SUDHL5 (cell line): Measurements from ENCODE around the genes TESMIN and CPT1A.

GRCh38 chr11:68216017-68217100, 3.3 kb upstream of the KMT5B start:
- PRO-cap = no peak

GRCh38 chr11:68256134-68256895, 15.5 kb downstream of the C11orf24 start:
- PRO-cap = no peak

- PRO-cap = no peak
These were observed 9.3 kb downstream of the LRP5 start for GRCh38 chr11:68321726-68322121.

GRCh38 chr11:68371284-68372721, 59.4 kb downstream of the LRP5 start:
- PRO-cap = no peak

DNA sequence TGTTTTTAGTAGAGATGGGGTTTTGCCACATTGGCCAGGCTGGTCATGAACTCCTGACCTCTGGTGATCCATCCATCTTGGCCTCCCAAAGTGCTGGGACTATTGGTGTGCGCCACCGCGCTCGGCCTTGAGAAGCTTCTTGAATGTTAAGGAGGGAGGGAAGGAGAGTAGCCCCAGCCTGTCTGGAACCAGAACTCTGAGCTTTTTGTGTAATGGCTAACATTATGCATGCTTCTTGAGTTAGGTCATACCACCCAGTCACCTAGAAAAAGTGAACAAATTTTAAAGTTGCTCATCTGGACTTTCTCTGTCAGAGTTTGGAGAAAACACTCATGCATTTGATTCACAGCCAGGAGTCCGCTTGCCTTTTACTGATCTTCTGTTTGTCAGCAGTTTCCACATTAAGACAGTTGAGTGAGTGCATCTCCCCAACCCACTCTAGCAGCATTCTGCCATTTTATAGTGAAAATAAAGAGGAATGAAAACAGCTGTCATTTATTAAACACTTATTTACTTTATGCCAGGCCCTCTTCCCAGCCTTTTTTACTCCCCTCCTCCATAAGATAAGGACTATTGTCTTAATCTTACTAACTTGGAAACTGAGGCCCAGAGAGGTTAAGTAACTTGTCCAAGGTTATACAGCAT, 82.1 kb downstream of the PPP6R3 start:
- PRO-cap = no peak

DNA sequence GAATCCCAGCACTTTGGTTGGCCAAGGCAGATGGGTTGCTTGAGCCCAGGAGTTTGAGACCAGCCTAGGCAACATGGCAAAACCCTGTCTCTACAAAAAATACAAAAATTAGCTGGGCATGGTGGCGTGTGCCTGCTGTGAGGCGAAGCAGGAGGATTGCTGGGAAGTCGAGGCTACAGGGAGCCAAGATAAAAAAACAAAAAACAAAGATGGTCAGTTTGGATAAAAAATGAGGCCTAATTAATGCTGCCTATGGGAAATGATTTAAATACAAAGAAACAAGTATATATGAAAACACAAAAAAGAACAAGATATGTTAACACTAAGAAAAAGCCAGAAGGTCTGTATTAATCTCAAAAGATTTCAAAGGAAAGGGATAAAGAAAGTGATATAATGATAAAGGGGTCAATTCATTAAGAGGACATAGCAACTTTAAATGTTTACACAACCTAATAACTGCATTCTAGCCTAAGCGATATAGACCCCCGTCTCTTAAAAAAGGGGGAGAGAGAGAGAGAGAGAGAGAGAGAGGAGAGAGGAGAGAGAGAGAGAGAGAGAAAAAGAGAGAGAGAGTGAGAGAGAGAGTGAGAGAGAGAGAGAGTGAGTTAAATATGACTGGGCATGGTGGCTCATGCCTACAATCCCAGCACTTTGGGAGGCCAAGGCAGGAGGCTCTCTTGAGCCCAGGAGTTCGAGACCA, 90.4 kb upstream of the GAL start:
- PRO-cap = no peak

DNA sequence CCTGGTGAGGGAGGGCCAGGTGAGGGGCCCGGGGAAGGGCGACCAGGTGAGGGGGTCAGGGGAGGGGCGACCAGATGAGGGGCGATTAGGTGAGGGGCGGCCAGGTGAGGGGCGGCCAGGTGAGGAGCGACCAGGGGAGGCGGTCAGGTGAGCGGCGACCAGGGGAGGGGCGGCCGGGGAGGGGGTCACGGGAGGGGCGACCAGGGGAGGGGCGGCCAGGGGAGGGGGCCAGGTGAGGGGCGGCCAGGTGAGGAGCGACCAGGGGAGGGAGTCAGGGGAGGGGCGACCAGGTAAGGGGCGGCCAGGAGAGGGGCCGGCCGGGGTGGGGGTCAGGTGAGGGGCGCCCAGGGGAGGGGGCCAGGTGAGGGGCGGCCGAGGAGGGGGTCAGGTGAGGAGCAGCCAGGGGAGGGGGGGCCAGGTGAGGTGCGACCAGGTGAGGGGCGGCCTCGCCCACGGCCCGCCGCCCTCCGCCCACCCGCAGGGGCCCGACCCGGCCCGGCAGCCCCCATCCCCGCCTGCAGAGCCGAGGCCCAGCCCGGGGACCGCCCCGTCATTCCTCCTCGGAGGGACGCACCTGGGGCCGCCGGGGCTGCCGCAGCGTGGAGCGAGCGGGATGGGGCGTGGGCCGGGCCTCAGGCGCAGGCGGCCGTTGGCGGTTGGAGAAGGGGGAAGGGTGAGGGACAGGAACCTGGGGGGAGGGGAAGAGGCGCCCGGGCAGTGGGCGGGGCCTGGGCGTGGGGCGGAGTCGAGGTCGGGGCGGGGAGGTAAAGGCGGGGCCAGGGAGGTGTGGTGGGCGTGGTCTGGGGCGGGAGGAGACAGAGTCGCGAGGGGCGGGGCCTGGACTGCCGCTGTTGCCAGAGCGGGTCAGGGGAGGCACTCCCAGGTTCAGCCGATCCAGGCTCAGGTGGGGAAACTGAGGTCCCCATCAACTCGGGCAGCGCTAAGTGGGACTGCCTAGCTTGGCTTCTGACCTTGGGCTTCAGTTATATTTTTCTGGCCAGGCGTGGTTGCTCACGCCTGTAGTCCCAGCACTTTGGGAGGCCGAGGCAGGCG, at the start of gene TESMIN:
Gene TESMIN (minus strand): TSS at position 675 of the 1,053 bp plus-strand sequence.
- PRO-cap = bidirectional peak, plus-strand start at position 848 of the sequence, minus-strand start at position 576 of the sequence

DNA sequence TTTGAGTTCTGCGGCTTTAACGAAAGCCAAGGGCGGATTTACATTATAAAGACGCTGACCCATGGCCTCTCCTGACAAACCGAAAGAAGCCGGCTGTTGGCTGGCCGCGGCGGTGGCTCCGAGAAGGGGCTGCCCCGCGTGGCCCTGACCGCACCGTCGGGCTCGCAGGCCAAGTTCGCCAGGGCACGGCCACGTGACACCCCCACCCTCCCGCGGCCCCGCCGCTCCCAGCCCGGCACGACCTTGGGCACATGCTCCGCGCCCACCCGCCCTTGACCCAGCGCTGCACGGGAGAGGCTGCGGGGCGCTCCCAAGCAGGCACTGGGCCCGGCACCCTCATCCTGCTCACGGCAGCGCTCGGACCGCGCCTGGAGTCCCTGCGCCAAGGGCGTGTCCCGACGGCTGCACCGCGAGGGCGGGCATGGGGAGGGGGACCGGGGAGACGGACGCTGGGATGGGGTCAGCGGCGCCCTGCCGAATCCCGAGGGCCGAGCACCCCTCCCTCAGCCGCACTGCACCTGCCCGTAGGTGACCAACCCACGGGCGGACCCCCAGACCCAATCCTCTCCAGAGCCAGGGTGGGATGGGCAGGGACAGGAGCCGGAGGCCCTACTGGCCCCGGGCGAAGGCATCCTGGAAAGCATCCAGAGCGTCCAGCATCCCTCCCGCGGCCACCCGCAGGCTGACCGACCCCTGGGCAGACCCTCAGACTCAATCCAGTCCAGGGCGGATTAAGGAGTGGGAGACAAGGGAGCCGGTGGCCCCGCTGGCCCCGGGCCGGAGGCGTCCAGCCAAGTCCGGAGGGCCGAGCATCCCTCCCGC, 828 bp downstream of the CPT1A start:
- PRO-cap = no peak

DNA sequence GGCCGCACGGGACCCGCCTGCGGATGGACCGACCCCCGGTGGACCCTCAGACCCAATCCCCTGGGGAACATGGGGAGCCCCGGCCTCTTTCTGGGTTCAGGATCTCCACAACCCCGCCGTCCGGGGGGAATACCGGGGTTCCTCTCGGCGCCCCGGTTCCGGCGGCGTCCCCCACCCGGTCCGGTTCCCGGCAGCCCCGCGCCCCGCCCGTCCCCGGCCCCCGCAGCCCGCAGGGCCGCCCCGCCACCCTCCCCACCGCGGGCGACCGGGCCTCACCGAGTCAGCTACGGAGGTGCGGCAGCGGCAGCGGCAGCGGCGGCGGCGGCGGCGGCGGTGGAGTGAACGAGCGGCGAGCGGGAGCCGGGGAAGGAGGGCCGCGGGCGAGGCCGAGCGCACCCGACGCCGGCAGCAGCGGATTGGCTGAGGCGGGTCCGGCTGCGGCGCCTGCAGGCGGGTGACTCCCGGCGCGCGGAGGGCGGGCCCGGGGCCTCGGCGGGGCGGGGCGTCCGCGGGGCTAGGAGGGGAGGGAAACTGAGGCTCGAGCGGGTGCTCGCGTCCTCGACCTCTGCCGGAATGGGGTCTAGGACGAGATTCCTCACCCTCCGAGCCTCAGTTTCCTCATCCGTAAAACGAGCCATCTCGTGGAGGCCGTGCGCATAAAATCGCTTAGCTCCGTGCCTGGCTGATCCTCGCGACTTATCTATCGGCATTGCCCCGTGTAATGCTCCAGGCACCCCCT, at the start of gene CPT1A:
Gene CPT1A (minus strand): TSS at position 418 of the 739 bp plus-strand sequence.
- PRO-cap = unidirectional peak, minus-strand start at position 341 of the sequence; unidirectional peak, minus-strand start at position 418 of the sequence

DNA sequence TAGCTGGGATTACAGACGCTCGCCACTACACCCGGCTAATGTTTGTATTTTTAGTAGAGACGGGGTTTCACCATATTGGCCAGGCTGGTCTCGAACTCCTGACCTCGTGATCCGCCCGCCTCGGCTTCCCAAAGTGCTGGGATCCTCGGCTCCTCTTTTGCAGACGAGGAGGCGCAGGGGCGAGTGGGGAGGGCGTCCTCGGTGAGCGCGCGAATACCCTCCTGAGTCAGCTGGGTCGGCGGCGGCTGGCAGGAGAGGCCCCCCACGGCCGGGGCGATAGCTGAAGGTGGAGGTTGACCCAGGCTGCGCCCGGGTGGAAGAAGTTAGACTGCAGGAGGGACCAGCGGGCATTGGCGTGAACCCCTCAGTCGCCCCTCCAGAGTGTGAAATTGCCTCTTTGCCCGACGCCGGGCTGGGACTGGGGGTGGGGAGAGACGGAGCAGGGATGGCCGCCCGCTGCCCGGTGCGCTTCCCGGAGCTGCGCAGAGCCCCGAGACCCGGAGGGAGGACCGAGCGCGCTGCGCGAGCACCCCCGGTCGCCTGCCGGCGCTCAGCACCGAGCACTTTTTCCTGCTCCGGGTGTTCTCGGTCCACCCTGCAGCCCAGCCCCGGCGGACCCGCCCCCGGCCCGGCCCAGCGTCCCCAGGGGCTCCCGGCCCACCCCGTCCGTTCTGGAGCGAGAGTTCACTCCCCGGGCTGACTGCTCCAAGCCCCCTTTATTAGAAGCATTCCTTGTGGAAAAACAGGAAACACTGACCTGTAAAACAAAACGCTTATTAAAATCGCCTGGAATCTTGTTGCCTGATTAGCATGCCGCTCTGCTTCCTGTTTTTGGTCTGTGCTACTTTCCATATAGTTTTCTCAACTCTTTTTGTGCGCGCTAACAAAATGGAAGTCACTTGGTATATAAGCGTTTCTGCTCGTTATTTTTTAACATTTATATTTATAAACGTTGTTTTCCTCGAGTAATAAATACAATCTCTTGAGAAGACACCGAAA, 13.7 kb upstream of the CPT1A start:
- PRO-cap = no peak

GRCh38 chr11:68942531-68943261, 38.1 kb downstream of the MRGPRD start:
- PRO-cap = no peak

DNA sequence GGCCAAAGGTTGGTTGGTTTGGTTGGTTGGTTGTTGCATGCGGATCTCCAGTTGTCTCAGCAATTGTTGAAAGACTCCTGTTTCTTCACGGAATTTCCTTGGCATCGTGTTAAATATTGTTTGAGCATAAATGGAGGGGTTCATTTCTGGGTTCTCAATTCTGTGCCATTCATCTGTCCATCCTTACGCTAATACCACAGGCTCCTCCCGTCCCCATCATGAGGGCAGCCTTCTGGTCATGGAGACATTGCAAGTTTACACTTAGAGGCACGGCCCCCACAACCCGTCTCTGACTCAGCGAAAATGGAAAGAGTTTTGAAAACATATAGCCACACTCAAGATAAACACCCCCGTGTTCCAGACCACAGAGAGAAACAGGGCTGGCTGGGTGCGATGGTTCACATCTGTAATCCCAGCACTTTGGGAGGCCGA, 35.0 kb downstream of the MRGPRD start:
- PRO-cap = no peak

- PRO-cap = no peak
These were observed 11.0 kb downstream of the MRGPRF start for GRCh38 chr11:69001940-69002643.

GRCh38 chr11:69075104-69075969, 26.6 kb downstream of the TPCN2 start:
- PRO-cap = no peak

GRCh38 chr11:69079042-69079747, 30.5 kb downstream of the TPCN2 start:
- PRO-cap = no peak

DNA sequence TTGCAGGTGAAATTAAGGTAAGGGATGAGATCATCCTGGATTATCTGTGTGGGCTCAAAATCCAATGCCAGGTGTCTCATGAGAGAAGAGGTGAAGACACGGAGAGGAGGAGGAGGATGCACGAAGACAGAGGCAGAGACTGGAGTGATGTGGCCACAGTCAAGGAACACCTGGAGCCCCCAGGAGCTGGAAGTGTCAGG, 47.4 kb upstream of the SMIM38 start:
- PRO-cap = no peak

GRCh38 chr11:69137436-69137950, 18.2 kb upstream of the SMIM38 start:
- PRO-cap = no peak

GRCh38 chr11:69479738-69480400, 161.1 kb upstream of the CCND1 start:
- PRO-cap = no peak

- PRO-cap = no peak
These were observed 143.9 kb upstream of the CCND1 start for GRCh38 chr11:69496838-69497753.

GRCh38 chr11:69634616-69635183, 6.3 kb upstream of the CCND1 start:
- PRO-cap = no peak